ENCODE data around the gene CD46.

DNA sequence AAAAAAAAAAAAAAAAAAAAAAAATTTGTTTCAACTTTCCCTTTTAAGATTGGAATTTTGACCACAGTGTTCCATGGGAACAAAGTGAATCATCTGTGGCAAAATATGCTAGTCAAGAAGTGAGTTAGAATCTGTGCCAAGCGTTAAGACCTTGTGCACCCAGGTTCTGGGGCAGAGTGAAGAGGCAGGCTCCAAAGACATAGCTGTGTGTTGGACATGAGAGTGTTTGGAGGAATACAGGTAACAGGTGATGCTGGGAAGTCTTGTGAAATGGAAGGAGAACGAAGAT, 14.4 kb upstream of the CD46 start:
- PRO-cap, result unidirectional peak, plus-strand start at position 174 of the sequence

DNA sequence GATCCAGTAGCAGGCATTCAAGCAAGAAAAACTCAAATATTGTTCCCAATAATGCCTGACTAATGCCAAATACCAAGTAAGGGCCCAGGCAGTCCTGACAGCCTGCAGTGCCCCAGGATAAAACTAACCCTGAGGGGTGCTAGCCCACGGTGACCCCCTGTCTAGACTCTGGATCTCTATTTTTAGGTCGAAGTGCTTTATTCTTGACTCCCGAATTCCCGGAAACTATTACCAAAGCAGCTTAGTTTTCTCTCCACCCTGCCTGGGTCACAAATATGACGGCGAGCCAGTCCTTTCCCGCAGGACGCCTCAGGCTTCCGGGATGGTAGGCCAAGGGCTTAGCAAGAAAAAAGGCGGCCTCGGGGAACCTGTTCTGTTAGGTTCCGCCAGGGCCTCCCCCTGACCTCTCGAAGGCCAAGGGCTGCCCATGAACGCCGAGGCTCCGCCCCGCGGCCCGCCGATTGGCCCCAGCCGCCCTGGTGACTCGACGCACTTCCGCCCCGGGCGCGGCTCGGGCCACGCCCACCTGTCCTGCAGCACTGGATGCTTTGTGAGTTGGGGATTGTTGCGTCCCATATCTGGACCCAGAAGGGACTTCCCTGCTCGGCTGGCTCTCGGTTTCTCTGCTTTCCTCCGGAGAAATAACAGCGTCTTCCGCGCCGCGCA, at the start of gene CD46:
CD46 (plus strand) TSS at position 507 of the 666 bp plus-strand sequence.
- PRO-cap, result bidirectional peak, plus-strand start at position 539 of the sequence, minus-strand start at position 401 of the sequence

DNA sequence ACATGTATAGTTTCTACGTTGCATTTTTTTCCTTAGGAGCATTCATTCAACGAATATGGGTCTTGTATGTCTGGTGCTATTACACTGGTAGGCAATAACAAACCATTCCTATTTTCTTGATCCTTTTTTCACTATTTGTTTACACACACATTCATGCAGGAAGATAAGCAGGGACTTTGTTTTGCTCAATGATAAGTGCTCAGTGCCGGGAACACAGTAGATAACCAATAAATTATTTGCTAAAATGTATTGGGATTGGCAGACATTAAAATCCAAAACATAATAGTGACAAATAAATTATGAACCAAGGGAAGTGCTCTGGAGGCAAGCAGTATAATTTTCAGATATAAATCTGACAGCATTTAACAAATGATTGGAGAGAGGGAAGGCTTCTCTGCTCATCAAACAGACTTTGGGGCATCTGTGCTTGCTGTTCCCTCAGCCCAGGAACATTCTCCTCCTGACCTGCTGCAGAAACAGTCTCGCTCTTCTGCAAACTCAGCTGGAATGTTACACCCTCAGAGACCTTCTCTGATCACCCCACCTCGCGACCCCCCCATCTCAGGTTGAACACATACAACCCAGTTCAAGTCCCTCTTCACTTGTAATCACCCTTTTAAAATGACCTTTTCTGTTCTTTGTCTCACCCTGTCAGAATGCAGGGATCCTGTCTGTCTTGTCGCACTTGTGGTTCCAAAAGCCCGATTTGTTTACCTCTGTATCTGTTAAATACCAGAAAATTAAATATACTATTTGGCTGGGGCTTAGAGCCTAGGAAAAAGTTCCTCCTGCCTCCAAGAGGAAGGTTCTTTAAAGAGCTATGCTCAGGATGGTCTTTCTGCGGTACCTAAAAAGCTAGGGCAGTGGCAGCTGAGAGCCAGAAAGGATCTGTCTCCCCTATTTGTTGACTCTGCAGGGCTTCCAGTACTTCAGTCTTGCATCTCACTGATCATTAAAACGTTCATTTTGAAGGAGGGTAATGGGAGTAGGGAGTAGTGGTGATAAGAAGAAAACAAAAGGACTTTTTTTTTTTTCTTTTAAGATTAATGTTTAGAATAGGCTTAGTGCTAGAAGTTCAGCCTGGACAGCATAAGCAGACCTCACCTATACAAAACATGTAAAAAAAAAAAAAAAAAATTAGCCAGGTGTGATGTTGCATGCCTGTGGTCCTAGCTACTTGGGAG, 2.4 kb downstream of the CD46 start:
- PRO-cap, result no peak

DNA sequence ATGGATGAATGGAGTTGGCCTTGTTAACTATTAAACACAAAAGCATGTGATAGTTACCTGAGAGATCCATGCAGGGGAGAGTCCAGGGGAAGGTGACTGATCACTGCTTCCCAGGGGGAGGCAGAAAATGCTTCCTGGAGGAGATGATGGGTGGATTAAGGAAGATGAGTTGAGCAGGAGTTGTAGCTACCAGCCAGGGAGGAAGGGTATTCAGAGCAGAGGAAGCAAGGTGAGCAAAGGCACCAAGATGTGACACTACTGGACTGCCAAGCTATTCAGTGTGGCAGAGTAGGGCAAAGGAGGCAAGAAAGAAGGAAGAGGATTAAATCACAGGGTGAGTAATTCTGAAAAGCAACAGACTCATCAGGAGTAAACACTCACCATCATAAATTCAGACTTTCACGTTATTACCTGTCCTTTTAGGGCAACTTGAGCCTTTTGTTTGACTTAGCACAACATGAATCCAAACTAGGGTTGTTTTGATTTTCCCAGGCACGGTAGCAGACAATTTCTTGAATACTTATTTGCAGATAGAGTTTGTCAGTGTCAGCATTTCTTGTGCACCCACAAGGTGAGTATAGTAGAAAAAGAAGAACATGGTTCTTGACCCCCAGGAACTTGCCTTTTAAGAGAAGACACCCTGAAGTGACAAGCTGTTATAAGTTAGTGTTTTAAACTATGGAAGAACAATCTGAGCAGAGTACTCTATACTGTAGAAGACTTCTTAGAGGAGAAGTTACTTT, 4.3 kb downstream of the CD46 start:
- PRO-cap, result no peak

GRCh38 chr1:207801387-207802643, 50.0 kb downstream of the CD46 start:
- PRO-cap, result unidirectional peak, minus-strand start at chr1:207801887; unidirectional peak, minus-strand start at chr1:207802410

GRCh38 chr1:207815377-207816237, 63.8 kb downstream of the CD46 start:
- PRO-cap, result no peak

DNA sequence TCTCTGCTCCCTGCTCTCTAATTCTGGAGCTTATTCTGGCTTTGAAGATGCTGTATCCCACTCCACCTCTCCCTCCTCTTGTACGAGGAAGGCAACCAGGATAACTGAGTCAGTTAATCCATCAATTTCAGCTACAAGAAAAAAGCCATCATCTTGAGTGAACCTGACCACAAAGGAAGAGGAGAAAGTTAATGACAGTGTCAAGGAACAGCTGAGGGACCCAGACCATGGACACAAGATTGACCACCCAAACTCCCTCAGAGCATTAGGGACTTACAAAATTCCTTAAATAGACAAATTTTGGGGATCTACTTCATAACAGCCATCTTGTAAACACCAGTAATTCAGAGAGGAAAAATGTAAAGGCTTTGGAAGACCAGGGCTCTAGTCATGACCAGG, 67.9 kb downstream of the CD46 start:
- PRO-cap, result no peak

DNA sequence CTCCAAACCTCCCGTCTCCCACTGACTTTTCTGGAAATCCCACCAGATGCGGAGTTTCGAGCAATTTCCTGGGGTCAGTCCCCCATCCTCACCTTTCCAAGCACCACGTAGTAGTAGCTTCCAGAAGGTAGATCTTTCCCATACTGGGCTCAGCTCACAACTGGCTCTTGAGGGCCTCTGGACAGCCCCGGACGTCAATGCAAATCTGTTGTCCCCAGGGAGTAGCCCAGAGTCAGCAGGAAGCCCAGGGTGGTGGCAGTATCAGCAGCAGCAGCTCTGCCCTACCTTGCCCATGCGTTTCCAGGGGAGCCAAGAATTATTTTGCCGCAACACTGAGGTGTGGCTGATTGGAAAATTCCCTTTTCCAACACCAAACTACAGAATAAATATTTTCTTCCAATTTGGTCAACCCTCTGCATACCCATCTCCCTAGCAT, 70.3 kb downstream of the CD46 start:
- PRO-cap, result bidirectional peak, plus-strand start at position 238 of the sequence, minus-strand start at position 142 of the sequence

DNA sequence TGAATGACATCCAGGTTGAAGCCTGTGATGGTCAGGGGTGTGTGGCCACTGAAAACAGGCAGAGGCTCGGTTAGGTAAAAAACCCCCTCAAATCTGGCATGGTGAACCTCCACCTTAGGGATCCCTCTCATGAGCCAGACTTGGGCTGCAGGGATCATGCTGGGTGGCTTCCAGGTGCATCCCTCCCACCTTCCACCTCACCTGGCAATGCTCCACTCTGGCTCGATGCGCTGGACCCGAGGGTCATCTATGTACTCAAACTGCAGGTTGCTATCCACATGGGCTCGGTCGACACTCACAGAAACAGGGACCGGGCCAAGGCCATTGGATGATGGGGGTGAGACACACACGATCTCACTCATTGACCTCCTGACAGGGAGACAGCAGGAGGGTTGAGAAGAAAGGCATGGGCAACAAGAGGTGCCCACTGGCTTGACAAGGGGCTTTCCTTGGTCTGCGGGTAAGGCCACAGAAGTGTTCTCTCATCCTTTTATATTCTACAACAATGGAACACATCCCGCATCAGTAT, 140.2 kb upstream of the CD34 start:
- PRO-cap, result no peak

DNA sequence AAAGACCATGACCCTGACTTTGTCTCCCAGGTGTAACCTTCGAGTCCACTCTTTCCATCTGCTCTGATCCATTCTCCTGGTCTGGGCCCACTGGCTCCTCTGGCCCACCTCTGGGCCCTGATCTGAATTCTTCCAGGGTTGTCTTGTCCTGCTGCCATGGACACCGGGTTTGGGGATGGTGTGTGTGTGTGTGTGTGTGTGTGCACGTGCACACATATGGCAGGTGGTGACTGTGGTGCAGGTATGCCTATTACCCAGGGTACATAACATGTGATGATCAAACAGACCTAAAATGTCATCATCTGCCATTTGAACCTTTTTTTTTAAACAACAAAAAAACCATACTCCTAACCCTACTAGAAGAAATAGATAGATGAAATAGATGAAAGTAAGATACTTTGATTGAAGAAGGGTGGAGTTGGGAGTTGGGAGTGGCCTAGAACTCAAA, 52.0 kb downstream of the PLXNA2 start:
- PRO-cap, result no peak

- PRO-cap, result no peak
Measured at GRCh38 chr1:208221137-208221966, 22.8 kb downstream of the PLXNA2 start.

GRCh38 chr1:209369207-209369644, 214.3 kb upstream of the CAMK1G start:
- PRO-cap, result no peak

DNA sequence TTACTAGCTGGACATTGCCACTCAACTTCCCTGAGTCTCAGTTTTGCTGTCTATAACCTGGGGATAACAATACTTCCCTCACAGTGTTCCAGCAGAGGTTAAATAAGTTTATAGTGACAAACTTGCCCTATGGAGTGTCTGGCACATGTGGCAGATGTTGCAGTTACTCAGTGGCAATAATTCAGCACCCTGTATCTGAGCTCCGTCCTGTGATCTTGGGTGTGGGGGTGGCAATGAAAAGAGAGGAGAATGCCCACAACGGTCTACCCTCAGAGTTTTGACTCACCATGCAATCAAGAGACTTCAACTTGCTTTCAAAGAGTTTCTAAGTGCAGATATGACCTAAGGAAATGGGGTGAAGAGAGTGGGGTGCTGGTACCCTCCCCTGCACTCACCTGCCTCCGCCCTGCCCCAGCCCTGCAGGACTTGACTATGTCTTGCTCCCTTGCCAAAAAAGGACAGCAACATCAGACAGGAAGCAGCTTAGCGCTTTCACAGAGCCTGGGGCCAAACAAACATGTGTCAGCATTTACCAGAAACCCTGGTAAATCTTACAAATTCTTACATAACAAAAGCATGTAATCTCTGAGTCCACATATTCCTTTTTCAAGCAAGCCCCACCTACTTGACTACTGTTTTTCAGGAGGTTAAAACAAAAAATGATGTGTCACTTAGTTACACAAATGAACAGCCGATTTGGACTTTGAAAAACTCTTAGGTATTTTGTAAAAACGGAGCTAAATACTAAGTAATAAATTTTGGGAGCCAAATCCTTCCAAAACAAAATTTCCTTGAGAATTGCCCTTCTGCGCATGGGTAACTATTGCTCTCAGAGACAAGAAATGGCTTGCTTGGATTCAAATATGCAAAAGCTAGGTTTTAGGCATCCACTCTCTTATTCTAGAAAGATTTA, 185.0 kb upstream of the CAMK1G start:
- PRO-cap, result no peak

DNA sequence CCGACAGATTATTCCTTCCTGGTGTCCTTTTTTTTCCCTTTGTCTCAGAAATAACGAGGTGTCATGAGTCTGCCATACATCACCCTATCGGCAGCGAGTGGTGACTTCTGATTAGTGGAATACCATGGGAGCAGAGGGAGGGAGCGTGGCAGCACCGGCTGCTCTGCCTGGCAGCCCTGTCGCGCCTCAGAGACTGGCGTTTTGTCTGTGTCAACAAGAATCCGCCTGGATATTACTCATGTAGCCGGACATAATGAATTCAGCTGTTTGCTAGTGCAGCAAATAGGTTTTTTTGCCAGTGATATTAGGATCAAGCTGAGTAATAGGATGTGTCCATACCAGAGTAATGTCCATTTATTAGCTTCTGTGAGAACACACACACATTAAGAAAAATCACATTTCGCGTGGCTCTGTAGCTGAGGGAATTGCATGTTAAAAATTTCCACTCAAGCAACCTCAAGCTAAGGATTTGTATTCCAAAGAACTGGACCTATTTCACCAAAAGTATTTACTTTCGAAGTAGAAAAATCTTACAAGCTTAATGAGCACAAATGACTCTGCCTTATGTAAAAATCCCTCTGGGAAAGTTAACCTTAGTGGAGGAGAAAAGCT, 51.9 kb downstream of the UTP25 start:
- PRO-cap, result no peak

- PRO-cap, result no peak
Measured at GRCh38 chr1:210257934-210258513, 25.4 kb downstream of the SERTAD4 start.

DNA sequence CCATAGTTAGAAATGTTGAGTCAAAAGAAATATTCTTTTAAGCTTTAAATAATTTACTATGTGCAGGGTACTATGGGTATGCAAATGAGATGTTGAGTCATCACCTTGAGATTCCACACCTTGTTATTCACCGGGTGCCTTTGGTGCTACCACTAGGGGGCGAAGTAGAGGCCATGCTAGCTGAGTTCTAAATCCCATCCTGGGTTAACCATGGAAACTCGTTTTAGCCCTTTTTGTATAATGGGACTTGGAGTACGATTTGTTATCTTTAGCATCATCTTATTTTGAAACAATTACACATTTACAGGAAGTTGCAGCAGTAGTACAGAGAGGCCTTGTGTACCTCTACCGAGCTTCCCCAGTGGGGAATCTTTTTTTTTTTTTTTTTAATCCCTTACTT, 45.7 kb downstream of the HHAT start:
- PRO-cap, result no peak

DNA sequence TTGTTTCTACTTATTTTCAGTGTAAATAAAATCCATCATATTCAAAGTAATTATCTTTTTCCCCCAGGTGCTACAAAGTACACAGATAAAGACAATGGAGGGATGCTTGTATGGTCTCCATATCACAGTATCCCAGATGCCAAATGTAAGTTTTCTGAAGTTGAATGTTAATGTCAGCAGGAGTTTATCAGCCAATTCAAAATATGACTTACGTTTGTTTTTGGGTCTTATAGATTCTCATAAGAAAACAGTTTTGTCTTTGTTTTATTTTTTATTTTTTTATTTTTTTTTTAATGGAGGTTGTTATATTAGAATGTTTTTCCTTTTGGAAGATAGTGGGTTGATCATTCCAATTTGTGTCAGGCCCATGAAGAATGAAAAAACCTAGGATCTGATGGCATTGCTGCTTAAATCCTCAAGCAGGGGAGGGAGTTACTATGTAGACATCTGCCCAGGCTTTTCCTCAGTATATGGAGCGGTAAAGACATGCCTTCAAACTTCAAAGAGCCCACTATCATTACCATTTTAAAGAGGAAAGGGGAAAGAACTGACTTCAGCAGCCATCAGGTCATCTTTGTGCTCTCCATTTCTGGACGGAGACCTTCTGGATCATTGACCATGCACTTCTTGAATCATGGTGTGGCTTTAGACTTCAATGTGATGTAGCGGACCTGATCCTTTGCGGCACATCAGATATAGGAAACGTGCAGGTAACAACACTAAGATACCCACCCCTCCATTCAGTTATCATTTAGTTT, 12.2 kb downstream of the RCOR3 start:
- PRO-cap, result no peak

DNA sequence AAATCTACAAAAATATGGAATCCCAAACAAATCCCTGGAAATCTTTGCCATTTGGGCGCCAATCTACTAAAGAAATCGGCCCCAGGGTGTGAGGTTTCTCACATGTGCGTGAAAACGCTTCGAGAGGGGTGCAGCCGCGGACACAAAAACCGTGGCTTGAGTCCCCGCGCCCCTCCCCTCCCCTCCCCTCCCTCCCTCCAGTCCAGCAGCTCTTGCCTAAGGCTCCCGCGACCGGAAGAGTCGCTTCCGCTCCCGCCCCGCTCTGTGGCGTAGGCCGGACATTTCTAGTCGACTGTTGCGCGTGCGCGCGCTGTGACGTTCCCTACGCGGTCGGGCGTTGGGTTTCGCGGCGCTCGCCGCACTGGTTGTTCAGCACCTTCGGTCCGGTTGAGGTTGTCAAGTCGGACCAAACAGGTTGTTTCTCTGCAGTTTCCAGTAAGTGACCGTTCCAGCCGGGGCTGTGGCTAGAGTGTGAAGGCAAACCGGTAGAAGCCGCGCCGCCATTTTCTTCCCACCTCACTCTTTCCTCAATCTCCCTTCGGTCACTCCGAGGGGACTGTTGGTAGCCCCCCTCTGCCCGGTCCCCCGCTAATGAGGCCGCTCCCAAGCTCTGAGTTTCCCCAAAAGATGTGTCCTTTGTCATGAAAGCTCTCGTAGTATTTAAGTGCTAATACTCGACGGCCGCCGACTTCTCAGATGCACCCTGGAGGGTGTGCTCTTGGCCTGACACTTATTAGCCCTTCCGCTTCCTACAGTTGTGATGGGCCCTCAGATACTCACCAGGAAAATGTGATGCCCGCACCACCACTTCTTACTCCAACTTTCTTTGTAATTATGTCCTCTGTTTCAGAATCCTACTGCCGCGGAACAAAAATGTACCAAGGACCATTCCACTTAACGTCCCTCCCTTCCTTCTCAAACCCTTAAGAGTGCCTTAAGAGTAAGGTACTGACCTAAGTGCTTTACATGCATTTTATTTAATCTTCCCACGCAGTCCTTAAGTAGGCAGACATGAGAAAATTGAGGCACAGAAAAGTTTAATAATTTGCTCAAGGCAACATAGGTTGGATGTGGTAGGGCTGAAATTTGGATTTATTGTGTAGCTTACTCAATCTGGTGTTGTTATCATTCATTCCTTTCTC, 56.2 kb downstream of the TRAF5 start:
- PRO-cap, result bidirectional peak, plus-strand start at position 323 of the sequence, minus-strand start at position 171 of the sequence; bidirectional peak, plus-strand start at position 745 of the sequence, minus-strand start at position 732 of the sequence; unidirectional peak, minus-strand start at position 925 of the sequence

DNA sequence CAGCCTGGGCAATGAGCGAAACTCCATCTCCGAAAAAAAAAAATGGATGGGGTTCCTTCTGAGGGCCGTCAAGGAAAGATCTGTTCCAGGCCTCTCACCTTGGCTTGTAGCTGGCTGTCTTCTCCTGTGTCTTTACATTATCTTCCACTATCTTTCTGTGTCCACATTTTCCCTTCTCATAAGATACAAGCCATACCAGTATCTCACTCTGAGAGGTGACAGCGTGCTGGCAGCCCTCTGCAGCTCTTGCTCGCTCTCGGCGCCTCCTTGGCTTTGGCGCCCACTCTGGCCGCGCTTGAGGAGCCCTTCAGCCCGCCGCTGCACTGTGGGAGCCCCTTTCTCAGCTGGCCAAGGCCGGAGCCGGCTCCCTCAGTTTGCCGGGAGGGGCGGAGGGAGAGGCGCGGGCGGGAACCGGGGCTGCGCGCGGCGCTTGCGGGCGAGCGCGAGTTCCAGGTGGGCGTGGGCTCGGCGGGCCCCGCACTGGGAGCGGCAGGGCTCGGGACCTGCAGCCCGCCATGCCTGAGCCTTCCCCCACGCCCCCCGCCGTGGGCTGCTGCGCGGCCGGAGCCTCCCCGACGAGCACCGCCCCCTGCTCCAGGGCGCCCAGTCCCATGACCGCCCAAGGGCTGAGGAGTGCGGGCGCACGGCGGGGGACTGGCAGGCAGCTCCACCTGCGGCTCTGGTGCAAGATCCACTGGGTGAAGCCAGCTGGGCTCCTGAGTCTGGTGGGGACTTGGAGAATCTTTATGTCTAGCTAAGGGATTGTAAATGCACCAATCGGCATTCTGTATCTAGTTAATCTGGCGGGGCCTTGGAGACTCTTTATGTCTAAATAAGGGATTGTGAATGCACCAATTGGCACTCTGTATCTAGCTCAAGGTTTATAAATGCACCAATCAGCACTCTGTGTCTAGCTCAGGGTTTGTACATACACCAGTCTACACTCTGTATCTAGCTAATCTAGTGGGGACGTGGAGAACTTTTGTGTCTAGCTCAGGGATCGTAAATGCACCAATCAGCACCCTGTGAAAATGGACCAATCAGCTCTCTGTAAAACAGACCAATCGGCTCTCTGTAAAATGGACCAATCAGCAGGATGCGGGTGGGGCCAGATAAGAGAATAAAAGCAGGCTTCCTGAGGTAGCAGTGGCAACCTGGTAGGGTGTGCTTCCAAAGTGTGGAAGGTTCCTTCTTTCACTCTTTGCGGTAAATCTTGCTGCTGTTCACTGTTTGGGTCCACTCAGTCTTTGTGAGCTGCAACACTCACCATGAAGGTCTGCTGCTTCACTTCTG, 59.0 kb upstream of the LPGAT1 start:
- PRO-cap, result no peak

GRCh38 chr1:211890620-211891156, 60.1 kb upstream of the LPGAT1 start:
- PRO-cap, result no peak

Measured in bronchus (tissue), 1 donor.